HL-60 (cell line): ENCODE measurements around a stretch of chr6.

DNA sequence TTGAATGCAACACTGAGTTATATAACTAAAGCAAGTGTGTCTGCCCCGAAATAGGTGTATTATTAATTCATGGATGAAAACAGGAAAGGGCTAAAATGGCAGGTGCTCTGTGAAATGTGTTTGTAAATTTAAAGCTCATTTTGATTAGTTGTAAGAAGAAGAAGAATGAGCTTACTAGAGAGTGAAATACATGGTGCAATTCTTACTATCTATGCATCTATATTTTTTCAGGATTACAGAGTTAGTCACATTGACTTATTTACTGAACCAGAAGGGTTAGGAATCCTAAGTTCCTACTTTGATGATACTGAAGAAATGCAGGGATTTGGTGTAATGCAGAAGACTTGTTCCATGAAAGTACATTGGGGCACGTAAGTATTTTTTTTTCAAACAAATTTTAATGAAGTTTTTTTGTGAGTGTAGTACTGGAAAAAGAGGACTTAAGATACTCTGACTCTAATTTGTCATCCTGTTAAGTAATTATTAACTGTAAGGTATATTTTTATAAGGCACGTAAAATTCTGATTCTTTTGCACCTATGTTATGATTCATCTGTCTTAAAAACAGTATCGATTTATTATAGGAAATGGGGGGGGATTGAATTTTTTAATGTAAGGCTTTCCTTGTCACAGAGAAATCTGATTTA, 99.2 kb downstream of the RTN4IP1 start:
- RRBS, result no CpG with 5 or more reads among the region's 4 CpGs

DNA sequence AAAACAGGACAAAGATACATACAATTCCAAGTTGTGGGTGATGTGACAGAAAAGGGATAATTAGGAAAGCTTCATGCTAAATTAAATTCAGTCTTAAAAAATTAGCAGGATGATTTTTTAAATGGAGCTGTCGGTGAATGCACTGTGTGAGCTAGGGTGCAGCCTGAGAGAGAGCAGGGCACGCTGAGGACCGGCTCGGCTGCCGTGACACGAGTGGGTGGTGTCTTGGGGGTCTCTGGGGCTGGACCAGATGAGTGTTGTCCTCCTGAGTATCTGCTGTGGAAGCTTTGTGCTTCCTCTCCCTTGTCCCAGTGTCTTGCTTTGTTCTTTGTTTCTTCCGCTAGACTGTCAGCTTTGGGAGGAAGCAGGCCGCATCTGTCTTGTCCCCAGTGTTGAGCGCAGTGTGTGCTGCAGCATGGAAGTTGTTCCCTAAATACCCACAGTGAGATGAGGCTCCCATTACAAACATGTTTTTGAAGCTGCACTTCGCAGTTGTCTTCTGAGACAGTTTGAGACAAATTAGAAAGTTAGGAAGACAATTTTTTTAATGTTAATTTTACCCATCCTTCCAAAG, 89.4 kb downstream of the RTN4IP1 start:
- RRBS, result no CpG with 5 or more reads among the region's 10 CpGs

DNA sequence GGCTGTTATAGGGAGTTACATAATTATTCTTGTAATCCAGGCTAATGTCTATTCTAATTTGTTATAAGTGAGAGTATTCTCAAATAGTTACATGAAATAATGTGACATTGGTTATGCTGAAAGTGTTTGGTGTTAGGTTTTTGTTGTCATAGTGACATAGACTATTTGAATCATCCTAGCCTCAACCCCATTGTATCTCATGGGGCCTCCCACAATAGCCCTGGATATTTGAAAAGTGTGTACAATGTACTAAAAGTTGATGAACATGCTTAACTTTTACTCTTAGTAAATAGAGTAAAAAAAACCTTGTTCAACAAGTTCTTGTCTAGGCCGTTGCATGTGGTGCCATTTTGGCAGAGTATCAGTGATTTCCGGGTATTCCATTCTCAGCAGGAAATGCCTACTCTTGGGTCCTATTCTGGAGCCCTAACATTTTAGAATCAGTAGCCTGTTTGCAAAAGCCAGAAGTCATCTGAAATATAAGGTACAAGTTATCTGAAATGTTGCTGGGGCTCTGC, 83.0 kb downstream of the RTN4IP1 start:
- RRBS, result no CpG with 5 or more reads among the region's 2 CpGs

DNA sequence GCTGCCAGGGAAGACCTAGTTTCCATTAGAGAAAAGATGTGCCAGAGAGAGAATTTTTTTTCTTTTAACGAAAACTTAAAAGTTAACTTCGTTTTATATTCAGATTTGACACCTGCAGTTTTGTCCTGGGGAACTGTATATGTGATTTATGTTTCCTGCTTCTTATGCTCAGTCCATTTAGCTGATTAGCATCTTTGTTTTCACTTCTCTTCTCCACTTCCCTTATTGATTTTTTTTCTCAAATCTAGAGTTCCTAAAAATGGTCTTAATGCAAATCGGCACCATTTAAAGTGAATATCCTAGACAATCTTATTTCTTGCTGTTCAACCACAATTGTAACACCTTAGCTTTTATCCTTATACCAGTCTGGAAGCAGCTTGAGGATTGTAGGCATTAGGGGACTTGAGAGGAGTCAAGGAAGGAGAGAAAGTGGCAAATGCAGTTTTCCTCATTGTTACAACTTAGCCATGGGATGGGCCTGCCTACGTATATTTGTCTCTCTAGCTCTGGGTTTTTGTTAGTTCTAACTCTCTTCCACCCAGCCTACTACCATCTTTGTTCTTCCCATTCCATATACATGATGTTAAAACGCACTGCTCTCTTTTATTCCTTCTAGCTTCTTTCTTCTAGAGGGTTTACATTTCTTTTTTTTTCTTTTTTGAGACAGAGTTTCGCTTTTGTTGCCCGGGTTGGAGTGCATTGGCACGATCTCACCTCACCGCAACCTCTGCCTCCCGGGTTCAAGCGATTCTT, 8.5 kb downstream of the QRSL1 start:
- RRBS, result no CpG with 5 or more reads among the region's 11 CpGs

- RRBS, result no CpG with 5 or more reads among the region's 7 CpGs
Measured at GRCh38 chr6:106694321-106694722, 64.9 kb downstream of the QRSL1 start.

DNA sequence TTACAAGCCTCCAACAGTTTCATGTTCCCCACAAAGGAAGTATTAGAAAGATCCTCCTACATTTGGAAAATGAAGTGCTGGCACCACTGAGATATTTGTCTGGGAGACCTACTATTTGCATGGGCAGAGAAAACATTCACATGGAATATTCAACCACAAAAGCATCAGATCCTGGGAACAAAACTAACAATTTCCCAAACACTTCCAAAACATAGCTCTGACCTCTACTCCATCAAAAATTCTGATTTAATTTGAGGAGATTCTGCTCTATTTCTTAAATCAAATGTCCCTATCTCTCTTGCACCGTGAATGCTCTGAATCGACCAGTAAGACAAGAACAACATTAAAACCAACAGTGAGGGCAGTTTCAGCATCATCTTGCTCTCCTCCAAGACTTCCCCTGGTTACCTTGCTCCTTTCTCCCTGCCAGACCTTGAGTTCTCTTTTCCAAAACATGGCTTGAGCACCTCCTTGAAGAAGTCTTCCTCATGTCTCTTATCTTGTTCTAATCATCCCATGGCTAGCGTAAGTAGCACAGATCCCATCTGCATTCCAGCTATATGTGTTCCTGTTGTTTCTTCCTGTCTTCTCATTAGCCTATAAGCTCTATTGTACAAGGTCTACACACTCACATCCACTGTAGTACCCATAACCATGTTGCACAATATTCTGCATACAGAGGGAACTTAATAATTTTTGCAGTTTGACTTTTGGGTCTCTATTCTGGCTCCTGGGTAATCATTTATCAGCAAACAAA, 157.7 kb downstream of the QRSL1 start:
- RRBS, result no CpG with 5 or more reads among the region's 3 CpGs

- RRBS, result no CpG with 5 or more reads among the region's 5 CpGs
Measured at GRCh38 chr6:106888091-106888848, 86.3 kb downstream of the CD24 start.

GRCh38 chr6:107039787-107040388, 11.9 kb downstream of the MTRES1 start:
- RRBS, result no CpG with 5 or more reads among the region's 10 CpGs

- RRBS, result no CpG with 5 or more reads among the region's 14 CpGs
Measured at GRCh38 chr6:107169048-107169567, 53.8 kb upstream of the BEND3 start.

- RRBS, result no CpG with 5 or more reads among the region's 7 CpGs
Measured at GRCh38 chr6:107736734-107737449, 87.2 kb downstream of the SCML4 start.

DNA sequence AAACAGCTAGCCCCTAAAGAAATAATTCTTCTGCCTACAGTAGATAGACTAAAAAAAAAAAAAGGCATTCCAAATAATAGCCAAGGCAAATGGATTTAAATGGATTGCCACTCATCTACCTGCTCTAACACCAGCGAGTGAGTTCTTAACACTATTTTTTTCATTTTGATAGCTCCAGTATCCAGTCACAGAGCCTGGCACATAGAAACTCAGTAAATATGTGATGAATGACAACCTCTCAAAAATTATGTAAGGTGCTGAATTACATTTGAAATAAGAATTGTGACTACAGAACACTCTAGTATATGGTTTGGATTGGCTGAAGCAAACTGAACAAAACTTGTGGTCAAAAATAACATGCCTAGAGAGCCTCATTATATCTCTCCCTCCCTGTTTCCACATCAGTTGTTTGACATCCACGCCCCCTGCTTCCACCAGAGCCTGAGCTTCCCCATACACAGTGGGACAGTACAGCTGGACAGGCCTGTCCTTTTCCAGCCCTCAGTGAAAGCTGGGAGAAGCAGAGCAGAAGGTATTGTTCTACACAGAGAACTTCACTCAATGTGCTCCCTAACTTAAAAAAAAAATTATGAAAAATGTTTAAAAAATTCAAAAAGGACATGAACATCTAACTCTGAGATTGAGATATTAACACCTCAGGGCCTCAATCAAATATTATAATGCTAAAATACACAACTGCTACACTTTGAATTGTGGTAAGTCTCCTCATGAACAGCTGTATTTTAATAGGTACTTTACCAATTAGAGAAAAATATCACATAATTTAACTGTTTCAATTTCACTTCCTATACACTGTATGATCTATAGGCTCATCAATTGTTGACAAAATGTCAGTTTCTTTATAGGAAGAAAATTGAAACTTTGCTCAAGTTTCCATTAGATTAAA, 44.8 kb upstream of the SCML4 start:
- RRBS, result no CpG with 5 or more reads among the region's 2 CpGs

DNA sequence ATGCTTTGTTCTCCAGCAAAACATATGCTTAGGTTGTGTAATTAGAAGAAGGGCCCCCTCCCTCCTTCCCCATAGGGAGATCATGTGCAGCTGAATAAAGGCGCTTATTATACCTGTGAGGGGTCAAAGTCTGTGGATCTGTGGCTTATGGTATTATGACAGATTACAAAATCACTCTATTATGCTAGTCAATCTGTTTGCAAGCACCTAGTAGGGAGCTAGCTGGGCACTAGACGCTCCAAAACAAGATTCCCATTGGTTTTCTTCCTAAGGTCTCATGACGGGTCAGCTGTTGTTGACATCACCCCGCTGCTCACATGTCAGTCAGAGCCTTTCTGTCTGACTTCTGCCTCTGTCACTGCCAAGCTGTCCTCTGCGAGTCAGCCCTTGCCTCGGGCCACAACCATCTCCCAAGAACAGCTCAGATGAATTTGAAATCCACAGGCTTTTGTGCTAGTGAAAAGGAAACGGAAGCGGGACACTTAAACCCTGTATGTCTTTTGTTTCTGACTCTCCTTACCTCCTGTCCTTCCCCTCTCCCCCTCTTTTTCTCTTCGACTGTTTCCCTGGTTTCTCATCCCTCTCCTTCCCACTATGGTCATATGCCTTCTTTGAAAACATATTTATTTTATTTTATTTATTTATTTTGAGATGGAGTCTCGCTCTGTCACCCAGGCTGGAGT, 44.9 kb upstream of the SEC63 start:
- RRBS, result no CpG with 5 or more reads among the region's 10 CpGs

- RRBS, result no CpG with 5 or more reads among the region's 5 CpGs
Measured at GRCh38 chr6:108211511-108212229, 45.8 kb downstream of the NR2E1 start.

GRCh38 chr6:108294251-108294703, 577 bp upstream of the AFG1L start:
- RRBS, result no CpG with 5 or more reads among the region's 16 CpGs

GRCh38 chr6:108559339-108559870, 1.3 kb upstream of the FOXO3 start:
- RRBS, result 2% methylated on average over 28 of the region's 63 CpGs

DNA sequence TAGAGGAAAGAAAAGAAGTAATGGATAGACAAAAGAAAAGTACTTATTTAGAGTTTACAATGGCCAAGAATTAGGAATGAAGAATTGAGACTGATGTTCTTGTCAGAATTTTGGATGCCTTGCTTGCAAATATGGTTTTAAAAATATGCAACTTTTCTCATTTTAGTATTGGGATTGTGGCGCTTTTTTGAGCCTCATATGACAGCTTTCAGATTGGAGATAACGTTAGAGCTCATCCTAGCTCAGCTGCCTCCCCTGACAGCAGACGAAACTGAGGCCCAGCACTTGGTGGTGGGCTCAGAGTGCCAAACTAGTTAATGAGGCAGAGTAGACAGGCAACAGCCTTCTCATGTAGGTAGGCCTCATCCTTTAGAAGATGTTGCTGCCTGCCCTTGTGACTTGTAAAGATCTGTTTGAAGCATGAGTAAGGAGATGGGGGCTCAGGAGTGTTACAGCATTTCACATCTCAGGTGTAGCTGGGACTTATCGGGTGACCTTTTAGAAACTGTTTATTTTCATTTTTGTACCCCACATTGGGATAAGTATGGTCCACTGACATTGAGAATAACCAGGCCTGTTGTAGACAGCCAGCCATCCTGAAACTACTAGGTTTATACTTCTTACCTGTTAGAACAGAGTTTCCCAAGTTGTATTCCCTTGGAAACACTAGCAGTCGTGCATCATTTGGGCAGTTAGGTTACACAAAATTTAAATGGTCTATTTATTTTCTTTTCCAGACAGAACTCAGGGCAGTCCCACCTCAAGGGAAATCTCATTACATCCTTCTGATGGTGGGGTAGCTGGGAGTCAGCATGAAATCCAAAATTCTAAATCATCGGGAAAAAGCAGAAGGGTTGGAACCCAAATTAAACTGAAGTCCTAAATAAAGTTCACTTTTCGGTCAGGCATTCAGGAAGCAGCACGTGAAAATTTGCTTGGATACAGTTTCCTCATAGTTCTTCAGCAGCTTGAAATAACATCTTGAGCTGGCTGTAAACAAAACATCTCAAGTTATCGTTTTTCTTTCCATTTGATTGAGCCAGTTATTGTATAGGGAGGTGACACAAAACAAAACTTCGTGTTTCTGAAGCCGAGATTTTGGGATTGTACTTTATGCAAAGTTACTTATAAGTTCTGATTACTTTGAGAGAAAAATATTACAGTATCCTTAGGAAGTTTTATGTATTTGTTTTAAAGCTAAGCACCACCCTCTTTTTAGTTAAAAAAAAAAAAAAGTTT, 30.4 kb downstream of the FOXO3 start:
- RRBS, result no CpG with 5 or more reads among the region's 11 CpGs

GRCh38 chr6:108635909-108636193, 75.1 kb downstream of the FOXO3 start:
- RRBS, result no CpG with 5 or more reads among the region's 2 CpGs

DNA sequence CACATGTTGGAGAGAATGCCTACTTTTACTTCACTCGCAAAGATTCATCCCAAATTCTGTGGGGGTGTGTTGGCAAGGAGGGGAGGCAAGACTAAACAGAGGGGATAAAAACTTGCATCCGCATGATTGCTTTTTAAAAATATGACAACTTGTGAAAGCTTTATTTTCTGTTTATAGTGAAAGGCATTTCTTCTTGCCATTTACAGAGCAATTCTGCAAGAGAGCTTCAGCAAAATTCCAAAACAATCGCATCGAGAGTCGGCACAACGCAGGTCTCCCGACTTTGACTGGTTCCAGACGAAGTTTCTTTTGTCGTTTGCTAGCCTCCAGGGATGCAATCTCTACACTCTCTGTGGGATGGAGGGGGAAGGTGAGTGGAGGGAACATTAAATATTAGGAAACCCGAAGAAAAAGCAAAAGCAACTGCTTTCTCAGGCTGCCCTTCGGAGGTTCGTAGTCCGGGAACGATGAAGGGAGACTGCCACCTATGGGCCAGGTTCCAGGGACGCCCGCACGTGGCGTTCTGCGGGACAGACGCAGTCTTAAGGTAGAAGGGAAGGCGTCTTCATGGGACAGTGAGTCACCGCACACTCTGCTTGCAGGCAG, 66.1 kb upstream of the ARMC2 start:
- RRBS, result no CpG with 5 or more reads among the region's 22 CpGs

- RRBS, result no CpG with 5 or more reads among the region's 2 CpGs
Measured at GRCh38 chr6:108793633-108793858, 54.7 kb upstream of the ARMC2 start.